Neural crest cell (in vitro differentiated cells): ENCODE data around the genes RHPN2, GPATCH1 and WDR88.

DNA sequence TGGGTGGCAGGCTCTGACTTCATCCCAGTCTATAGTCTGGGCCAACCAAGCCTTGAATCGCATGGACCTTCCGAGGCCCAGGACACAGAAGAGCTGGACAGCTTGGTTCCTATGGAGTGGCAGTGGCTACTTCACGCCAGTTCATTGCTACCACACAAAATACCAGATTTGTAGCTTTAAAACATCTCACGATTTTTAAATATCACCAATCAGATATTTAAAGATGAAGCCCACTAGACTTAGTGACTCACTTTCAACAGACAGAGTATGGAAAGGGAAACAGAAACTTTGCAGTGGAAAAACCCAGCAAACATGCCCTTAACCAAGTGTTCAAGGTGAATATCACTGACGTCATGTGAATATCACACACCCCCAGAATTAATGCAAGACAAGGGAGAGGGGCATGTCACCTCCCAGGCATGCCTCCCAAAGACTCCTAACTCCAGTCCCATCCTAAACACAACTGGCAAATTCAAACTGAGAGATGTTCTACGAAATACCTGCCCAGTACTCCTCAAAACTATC is 10.2 kb downstream of the C19orf12 start:
- PRO-cap: no peak

DNA sequence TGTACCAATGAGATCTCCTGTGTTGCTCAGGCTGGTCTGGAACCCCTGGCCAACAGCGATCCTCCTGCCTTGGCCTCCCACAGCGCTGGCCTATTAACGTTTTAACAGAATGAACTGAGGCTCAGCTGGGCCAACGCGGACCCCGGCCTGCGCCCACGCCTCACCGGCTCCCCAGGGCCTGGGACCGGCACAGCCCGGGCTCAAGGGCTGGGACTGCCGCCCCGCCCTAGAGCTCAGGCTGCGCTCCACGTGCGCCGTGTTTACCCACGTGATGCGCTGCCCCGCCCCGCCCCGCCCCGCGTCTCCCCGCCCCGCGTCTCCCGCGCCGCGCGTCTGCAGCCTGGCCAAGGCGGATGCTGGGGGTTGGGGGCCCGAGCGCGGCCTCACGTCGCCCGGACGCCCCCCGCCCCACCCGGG is 32.4 kb downstream of the CCNE1 start:
- PRO-cap: no peak

DNA sequence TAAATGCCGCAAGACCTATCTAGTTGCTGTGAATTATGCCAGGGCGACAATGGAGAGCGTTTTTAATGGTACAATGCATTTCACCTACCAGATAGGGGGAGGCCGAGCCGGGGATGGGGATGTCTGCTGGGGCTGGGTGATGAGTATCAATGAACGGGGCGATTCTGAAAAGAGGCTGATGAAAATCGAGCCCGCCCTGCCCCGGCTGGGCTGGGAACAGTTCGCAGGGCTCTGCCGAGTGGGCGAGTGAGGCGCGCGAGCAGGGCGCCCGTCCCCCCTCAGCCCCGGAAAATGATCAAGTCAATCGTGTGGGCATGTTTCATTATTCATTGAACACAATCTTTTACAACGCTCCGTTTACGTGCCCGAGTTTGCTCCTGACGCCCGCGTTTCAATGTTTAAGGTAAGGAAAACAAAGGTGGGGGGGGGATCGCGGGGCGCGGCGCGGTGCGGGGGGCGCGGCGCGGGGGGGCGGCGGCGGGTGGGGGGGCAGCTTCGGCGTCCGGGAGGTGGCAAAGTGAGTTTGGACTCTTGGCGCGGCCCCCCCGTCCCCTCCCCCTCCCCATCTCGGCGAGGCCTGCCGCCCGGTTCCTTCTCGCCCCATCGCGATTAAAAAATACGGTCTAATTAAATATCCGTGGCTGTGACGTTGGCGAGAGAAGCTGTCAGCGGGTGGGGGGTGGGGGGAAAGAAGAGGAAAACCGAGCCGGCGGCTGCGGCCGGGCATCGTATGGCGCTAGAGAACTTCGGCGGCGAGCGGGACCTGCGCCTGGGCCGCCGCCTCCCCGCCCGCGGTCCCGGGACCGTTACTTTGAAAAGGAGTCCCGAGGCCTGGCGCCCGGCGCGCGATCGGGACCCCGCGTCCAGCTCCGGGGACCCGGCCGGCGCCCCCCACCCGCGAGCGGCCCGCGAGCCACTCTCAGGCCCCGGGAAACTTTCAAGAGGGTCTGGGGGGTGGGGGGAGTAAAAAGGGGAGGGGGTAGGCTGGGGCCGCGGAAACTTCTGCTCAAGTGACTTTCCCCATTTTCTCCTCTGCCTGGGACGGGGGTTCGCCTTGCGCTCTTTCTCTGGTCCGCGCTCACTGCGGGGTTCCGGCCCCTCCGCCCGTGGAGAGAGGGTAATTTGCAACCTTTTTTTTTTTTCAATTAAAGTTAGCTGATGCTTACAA is 146.5 kb upstream of the ZNF536 start:
- PRO-cap: bidirectional peak, plus-strand start at position 219 of the sequence, minus-strand start at position 151 of the sequence; bidirectional peak, plus-strand start at position 726 of the sequence, minus-strand start at position 620 of the sequence

GRCh38 chr19:30564532-30565077 is 192.4 kb downstream of the ZNF536 start:
- PRO-cap: no peak

GRCh38 chr19:31835158-31835511 is 485.9 kb upstream of the TSHZ3 start:
- PRO-cap: no peak

DNA sequence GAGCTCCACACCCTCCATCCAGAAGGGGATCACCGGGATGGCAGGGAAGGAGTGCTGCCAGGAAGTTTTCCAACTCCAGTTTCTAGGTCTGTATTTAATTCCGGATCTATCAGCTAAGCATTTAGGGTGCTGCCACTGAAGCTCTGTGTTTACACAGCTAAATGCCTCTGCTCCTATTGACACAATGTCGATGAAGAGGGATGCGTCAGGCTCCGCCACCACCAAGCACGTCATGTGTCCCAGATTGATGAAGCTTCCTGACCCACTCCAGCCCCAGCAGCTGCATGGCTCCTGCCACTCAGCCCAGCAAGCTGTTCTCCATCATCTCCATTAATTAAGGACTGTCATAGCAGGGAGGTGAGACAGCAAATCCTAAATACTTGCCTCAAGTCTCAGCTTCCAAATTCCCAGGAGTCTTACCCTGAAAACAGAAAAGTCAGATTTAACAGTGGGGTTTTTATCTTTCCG is 435.2 kb upstream of the ZNF507 start:
- PRO-cap: no peak

DNA sequence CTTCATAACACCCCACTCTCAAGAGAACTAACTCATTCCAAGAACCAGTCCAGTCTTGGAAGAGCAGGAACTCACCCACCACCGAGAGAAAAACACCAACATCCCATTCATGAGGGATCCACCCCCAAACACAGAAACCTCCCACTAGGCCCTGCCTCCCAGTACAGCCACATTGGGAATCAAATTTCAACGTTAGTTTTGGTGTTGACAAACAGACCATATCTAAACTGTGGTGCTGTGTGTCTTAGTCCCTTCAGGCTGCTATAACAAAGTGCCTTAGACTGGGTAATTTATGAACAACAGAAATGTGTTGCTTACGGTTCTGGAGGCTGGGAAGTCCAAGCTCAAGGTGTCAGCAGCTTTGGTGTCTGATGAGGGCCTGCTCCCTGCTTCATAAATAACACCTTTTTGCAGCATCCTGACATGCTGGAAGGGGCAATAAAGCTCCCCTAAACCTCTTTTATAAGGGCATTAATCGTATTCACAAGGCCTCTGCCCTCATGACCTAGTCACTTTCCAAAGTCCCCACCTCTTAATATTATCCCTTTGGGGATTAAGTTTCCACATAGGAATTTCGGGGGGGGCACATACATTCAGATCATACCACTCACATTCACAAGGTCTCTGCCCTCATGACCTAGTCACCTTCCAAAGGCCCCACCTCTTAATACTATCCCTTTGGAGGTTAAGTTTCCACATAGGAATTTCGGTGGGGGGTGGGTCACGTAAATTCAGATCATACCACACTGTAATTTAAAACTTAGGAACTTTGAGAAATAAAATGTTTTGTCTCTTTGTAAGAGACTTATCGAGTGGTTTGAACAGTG is 27.4 kb downstream of the ZNF507 start:
- PRO-cap: no peak

DNA sequence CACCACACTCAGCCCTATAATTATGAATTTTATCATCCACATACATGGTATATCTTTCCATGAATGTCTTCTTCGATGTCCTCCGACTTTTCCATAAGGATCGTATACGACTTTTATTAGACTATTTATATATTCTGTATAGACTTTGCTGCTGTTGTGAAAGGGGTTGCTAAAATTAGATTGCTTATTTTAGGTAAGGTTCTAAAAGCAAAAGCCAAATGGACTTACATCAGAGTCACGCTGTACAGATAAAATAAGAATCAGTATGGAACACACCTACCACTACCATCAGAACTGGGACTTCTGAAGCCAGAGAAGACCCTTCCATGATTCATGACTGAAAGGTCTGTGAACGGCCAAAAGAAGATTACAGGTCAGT is 8.9 kb downstream of the ANKRD27 start:
- PRO-cap: no peak

DNA sequence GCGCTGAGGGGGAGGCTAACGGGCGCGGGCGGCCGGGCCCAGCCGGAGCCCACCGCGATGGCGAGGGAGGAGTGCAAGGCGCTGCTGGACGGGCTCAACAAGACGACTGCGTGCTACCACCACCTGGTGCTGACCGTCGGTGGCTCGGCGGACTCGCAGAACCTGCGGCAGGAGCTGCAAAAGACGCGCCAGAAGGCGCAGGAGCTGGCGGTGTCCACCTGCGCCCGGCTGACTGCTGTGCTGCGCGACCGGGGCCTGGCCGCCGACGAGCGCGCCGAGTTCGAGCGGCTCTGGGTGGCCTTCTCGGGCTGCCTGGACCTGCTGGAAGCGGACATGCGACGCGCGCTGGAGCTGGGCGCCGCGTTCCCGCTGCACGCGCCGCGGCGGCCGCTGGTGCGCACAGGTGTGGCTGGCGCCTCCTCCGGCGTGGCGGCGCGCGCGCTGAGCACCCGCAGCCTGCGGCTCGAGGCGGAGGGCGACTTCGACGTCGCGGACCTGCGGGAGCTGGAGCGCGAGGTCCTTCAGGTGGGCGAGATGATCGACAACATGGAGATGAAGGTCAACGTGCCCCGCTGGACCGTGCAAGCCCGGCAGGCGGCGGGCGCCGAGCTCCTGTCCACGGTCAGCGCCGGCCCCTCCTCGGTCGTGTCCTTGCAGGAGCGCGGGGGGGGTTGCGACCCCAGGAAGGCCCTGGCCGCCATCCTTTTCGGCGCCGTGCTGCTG is 720 bp downstream of the RGS9BP start:
- PRO-cap: no peak

- PRO-cap: no peak
Measured at GRCh38 chr19:32977270-32977684, 5.2 kb downstream of the FAAP24 start.

DNA sequence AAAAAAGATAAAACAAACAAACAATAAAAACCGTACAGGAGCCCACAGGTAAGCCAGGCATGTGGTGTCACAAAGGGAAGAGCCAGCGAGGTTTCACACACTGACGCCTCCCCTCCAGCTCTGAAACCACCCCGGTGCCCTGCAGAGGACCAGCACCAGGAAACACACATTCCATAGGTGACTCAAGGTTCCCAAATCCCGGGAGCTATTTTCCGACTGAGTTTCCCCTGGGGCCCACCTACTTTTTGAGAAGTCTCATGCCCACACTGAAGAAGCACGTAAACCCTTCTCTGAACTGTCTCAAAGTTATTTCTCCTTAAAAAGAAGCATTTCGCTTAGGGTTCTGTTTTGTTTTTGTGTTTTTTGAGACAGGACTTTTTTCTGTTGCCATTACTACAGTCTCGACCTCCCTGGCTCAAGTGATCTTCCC is 40.2 kb downstream of the RHPN2 start:
- PRO-cap: no peak

- PRO-cap: bidirectional peak, plus-strand start at chr19:33037431, minus-strand start at chr19:33037303
Measured at GRCh38 chr19:33037016-33037811, 27.5 kb downstream of the RHPN2 start.

GRCh38 chr19:33052107-33052787 is 12.4 kb downstream of the RHPN2 start:
- PRO-cap: no peak

DNA sequence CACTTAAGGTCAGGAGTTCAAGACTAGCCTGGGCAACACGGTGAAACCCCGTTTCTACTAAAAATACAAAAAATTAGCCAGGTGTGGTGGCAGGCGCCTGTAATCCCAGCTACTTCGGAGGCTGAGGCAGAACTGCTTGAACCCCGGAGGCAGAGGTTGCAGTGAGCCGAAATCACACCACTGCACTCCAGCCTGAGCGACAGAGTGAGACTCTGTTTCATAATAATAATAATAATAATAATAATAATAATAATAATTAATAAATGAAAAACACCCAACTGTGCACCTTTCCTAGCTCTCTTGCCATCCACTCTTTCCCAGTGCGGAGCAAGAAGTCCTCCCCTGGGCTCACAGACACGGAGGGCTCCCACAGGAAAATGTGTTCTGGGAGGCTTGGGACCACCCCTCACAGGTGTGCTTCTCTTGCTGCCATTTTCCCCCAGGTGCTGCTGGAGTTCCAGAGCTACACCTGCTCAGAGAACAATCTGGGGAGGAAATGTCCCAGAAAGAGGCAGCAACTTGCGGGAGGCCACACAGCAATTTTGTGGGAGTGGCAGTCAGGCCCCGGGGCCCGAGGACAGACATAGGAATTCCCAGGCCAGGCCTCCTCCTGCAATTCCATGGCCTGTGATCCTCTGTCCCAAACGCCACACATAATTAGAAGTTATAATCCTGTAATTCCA is 2.0 kb downstream of the RHPN2 start:
- PRO-cap: no peak

GRCh38 chr19:33064761-33065594 is at the start of gene RHPN2:
TSS of gene RHPN2 (minus strand) at chr19:33064888.
- PRO-cap: bidirectional peak, plus-strand start at chr19:33065077, minus-strand start at chr19:33064888

GRCh38 chr19:33080532-33081966 is at the start of gene GPATCH1:
TSS of gene GPATCH1 (plus strand) at chr19:33081181.
- PRO-cap: bidirectional peak, plus-strand start at chr19:33080881, minus-strand start at chr19:33080810; bidirectional peak, plus-strand start at chr19:33081181, minus-strand start at chr19:33081006

DNA sequence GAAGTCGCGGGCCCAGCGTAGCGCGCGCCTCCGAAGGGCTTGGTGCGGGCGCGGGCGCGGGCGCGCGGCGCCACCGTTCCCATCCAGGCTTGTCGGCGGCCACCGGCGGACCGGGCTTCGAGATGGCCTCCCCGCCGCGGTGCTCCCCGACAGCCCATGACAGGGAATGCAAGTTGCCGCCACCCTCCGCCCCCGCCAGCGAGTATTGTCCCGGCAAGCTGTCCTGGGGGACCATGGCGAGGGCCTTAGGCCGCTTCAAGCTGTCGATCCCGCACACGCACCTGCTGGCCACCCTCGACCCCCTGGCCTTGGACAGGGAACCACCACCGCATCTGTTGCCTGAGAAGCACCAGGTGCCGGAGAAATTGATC is at the start of gene WDR88:
Gene WDR88 (plus strand): TSS at position 67 of the 371 bp plus-strand sequence.
- PRO-cap: no peak

DNA sequence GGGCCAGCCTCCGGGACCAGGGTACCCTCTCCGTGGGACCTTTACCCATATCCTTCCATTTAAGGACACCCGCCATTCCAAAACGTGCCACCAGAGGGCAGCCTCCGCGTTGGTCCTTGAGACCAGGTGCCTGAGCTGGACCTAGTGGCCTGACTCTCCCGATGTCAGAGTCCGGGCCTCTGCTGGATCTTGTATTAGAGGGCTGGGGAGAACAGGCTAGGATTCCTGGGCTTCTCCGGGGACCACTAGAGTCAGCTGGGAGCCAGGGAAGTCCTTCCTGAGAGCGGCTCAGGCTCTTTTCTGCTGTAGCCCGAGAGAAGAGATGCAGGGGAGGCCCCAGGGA is 9.7 kb upstream of the SLC7A10 start:
- PRO-cap: no peak

- PRO-cap: no peak
Measured at GRCh38 chr19:33286094-33286667, 16.2 kb downstream of the CEBPA start.

- PRO-cap: no peak
Measured at GRCh38 chr19:33292632-33293194, 9.6 kb downstream of the CEBPA start.